Breast epithelium (tissue), 2 donors: ENCODE measurements around a stretch of chr15.

DNA sequence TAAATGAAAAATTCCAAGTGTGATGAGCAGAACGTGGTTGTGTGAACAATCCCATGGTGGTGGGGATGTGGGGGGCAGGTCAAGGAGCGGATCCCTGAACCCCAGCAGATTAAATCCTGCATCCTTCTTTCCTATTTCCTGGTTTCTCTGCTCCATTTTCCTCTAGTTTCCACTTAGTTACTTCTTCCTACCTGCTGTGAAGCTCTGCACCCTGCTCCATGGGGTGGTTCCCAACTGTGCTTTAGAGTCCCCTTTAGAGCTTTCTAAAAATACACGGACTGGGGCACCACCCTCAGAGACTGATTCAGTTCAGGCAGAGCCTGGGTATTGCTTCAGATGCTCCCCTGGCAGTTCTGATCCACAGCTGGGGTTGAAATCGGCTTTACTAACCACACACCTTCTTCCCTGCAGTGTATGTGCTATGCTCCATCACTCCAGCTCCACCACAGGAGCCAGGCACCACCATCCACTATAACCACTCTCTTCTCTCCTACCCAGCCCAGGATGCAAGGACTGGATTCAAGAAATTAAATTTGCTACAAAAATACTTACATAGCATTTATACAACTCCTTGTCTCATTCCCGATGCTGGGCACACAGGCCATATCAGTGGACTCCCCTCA, 12.6 kb downstream of the ANP32A start:
- PRO-cap, result no peak
- RAMPAGE, long total RNA, 2 experiments, result no peak in any of the 2 experiments

- PRO-cap, result no peak
- RAMPAGE, long total RNA, 2 experiments, result no peak in any of the 2 experiments
These were observed 5.0 kb downstream of the ANP32A start for GRCh38 chr15:68815482-68816342.

- PRO-cap, result no peak
- RAMPAGE, long total RNA, 2 experiments, result no peak in any of the 2 experiments
These were observed 45.4 kb downstream of the NOX5 start for GRCh38 chr15:69059908-69060287.

DNA sequence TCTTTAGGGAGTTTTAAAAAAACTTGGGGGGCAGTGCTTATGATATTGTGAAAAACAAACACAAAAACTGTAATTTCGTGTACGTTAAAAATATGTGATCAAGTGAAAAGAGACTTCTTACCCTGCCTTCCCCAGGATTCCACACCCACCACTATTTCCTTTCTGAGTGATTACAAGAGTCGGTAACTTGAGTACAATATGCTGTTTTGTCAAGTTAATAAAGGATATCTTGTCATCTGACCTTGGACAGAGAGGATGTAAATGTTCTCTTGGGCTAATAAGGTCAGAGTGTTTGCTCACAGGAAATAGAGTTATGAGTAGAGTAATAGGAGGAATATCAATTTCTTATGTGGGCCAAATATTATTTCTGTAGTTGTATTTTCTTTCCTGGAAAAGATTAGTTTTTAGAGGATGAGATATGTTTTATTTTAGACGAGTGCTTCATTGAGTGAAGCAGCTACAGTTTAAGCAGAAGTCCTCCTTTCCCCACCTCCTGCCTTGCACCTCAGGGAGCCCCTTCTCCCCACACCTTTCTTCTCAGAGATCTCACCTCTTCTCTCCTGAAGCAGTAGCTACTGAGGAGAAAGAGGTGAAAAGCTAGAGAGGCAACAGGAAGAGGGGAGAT, 68.2 kb downstream of the NOX5 start:
- PRO-cap, result no peak
- RAMPAGE, long total RNA, 2 experiments, result no peak in any of the 2 experiments

DNA sequence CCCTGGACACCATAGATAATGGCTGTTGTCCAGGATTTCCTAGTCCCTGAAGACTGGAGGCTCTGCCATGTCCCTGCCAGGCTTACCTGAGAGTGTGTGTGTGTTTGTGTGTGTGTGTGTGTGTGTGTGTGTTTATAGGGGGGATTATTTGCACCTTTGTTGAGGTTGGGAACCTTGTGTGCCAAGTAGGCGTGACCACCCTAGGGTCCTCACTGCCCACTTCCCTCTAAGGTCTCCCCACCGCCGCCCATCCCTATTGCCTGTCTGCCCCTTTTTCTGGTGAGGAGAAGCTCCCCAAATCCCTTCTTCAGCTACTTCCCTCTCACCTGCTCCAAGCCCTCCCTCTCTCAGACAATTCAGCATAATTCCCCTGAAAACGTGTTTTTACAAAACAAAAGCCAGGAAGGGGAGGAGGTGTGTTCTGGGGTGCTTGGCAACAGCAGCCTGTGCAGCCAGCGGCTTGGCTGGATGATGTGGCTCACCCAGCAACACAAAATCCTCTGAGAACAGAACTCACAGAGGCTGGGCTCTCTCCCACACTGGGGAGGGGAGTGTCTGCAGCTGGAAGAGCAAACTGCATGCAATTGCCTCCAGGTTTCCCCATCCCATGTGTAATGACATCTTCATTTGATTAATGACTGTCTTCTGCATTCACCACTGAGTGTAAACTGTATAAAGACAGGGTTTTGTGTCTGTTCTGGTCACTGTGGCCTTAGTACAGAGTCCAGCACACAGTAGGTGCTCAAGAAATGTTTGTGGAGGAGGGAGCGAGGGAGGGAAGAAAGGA, 70.3 kb upstream of the GLCE start:
- PRO-cap, result no peak
- RAMPAGE, long total RNA, 2 experiments, result no peak in any of the 2 experiments

GRCh38 chr15:69304028-69304721, 5.5 kb downstream of the PAQR5 start:
- PRO-cap, result no peak
- RAMPAGE, long total RNA, 2 experiments, result no peak in any of the 2 experiments

DNA sequence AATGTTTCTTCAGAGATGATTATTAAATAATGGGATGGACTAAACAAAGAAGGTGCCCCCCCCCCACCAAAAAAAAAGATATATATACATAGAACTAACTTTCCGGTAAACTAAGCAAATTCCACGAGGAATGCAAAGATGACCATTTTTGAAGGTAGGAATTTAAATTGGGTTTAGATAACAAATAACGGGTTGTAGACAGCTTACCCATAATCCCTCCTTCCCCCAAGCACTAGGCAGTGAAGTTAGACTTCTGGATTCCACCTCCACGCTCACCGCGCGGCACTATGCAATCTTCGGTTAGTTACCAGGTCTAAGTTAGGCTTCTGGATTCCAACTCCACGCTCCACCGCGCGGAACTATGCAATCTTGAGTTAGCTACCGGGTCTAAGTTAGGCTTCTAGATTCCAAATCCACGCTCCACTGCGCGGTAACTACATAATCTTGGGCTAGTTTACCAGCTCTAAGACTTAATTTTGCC, 805 bp upstream of the RPLP1 start:
- PRO-cap, result no peak
- RAMPAGE, long total RNA, 2 experiments, result no peak in any of the 2 experiments

- PRO-cap, result unidirectional peak, minus-strand start at chr15:69453426
- RAMPAGE, long total RNA, 2 experiments, result no peak in any of the 2 experiments
These were observed 847 bp downstream of the RPLP1 start for GRCh38 chr15:69453262-69454067.

- PRO-cap, result no peak
- RAMPAGE, long total RNA, 2 experiments, result no peak in any of the 2 experiments
These were observed 126.1 kb downstream of the RPLP1 start for GRCh38 chr15:69578484-69579330.

DNA sequence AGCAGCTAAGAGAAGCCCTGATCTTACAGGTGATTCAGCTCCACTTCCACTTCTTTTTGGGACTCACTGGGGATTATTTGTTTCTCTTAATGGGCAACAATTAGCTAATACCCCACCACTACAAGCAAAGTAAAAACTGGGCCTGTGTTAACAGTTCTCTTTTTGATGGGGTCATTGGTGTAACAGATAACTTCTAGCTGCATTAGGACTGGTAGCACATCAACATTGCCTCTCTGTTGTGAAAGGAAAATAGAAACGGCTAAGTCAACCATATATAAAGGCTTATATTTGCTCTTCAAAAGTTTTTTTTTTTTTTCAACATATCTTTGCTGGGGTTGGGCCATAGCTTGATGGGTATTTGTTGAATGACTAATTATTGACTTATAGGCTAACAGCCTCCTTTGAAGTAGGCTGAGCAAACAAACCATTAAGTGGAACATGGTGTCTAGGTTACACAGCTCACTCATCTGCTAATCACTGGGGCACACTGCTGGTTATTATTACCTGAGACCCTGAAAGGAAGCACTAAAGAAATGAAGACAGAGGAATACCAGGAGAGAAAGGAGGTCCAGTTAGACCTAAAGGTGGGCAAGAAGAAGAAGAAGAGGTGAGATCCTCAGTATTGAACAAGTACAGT, 139.2 kb downstream of the RPLP1 start:
- PRO-cap, result no peak
- RAMPAGE, long total RNA, 2 experiments, result no peak in any of the 2 experiments

- PRO-cap, result no peak
- RAMPAGE, long total RNA, 2 experiments, result no peak in any of the 2 experiments
These were observed 140.3 kb downstream of the RPLP1 start for GRCh38 chr15:69592919-69593365.

- PRO-cap, result no peak
- RAMPAGE, long total RNA, 2 experiments, result no peak in any of the 2 experiments
These were observed 142.7 kb downstream of the RPLP1 start for GRCh38 chr15:69594999-69596035.

DNA sequence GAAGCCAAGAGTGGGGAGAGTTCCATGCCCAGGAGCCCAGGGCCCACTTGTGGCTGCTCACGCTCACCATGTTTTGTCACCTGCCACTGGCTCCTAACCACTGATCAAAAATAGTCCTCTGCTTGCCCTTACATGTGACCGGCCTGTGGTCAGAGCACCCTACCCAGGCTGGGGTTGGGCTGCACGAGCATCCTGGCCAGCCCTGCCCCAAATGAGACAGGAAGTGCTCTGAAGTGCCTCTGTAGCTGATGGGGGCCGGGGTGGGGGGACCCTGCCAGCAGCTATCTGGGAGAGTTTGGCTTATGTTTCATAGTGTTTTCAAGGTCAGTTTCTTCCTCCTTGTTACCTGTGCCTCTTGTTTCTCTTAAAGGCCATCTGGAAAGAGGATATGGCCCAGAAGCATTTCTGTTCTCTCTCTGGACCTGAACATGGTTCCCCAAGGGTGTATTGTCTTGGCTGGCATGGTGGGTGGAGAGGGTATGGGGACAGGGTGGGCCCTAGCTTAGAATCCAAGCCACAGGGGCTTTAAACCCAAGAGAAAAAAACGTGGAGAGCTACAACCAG, 216.5 kb downstream of the RPLP1 start:
- PRO-cap, result no peak
- RAMPAGE, long total RNA, 2 experiments, result no peak in any of the 2 experiments

DNA sequence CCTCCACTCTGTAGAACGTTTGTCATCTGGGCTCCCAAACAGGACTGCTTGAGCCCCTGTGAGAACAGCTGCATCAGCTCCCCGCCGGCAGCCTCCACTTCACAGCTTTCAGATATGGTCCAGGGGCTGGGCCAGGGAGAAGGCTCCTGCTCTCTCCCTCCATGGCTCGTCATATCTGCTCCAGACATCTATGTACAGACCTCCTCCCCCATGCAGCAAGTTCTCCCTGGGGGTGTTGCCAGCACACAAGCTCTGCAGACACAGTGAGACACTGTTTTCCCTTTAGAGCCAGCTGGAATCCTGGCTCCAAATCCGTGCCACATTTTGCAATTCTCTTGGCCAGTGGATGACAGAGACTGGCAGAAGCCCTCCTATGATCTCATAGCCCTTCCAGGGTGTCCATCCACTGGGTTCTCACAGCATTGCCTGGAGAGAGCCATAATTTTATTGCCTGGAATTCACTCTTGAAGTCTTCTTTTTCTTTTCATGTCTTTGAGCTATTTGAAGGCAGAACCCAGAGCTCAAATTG, 203.9 kb downstream of the TLE3 start:
- PRO-cap, result no peak
- RAMPAGE, long total RNA, 2 experiments, result no peak in any of the 2 experiments

DNA sequence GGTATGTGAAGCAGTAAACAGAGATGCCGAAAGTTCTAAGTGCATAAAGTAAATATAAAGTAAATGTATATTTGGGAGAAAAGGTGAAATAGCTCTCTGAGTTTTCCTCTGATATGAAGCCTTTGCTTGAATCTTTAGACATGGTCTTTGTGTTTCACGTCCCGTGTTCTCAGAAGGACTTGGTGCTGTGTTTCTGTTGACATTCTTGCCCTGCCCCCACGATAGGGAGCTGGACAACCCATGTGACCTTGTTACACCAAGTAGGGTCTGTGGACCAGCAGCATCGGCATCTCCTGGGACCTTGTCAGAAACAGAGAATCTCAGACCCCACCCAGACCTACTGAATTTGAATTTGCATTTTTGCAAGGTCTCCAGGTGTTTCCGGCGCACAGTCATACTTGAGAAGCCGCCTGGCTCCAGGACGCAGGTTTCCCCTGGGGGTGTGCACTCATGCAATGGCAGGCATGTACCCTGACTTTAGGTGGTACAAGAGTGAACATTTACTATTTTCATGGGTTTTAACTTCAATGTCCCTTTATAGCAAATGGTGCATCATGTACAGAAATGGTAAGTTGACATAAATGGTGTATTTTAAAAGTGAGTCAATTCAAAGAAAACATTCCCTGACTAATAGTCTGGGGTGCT, 118.0 kb downstream of the TLE3 start:
- PRO-cap, result no peak
- RAMPAGE, long total RNA, 2 experiments, result no peak in any of the 2 experiments

DNA sequence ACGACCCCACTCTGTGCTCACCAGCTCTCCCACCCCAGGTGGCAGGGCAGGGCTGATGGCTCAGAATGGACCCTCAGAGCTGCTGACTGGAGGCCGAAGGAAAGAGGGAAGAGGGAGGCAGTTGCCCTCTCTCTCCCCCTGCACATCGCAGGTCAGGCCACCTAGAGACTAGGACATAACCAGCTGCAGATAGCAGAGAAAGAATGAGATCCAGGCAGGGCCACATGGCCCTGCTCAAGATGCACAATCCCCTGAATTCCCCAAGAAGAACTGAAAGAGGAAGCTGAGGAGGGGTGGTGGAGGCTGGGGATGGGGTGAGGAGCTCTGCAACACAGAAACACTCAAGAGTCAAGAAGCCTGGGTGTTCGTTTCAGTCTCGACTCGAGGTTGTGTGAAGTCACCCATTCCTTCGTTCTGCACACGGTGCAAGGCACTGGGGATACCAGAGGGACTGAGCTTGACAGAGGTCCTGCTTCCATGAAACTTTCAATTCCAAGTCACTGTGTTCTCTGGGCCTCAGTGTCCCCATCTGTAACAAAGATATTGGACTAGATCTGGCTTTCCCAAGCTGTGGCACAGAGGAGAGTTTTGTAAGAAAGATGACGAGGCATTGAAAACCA, 62.0 kb downstream of the TLE3 start:
- PRO-cap, result no peak
- RAMPAGE, long total RNA, 2 experiments, result no peak in any of the 2 experiments

- PRO-cap, result no peak
- RAMPAGE, long total RNA, 2 experiments, result no peak in any of the 2 experiments
These were observed 50.0 kb downstream of the TLE3 start for GRCh38 chr15:70047373-70048462.

- PRO-cap, result no peak
- RAMPAGE, long total RNA, 2 experiments, result no peak in any of the 2 experiments
These were observed 35.3 kb downstream of the TLE3 start for GRCh38 chr15:70062172-70062985.

DNA sequence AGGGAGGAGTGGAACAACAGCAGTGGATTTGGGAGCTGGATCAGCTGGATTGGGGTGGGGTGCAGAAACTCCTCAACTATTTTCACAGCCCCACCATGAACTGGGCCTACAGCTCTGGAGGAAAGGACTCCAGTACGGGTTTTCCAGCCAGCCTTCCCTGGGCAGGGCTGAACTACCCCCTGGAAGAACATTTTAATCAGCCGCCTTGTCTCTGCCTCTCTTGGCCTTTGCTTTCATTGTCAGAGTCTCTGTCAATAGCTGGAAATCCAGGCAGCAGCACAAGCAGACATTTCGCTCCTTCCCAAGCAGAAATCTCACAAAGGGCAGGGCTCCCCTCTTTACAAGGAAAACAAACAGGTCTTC, 13.6 kb upstream of the TLE3 start:
- PRO-cap, result no peak
- RAMPAGE, long total RNA, 2 experiments, result no peak in any of the 2 experiments

DNA sequence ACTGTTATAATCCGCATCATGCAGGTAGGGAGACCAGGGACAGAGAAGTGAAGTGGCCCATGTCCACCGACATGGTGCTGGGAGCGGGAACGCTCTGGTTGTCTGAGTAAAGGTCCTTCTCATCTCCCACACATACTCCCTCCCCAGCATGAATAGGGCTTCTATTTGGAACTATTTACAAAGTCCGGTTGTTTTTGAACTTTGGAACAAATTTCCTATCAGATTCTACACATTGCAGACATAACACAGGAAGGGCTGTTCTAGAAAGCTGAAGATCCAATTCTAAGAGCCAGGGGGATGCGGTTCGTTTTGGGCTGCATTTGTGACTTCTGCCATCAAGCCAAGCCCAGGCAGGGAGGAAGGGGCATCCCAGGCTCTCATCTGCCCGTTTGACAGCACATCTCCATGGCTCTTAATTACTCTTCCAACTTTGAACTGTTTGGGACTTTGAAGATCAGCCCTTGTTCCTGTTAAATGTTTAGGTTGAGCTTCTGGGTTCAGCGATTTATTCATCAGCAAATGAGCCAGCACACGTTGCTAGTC, 94.9 kb upstream of the TLE3 start:
- PRO-cap, result no peak
- RAMPAGE, long total RNA, 2 experiments, result no peak in any of the 2 experiments